Mononuclear cell (primary cell): Measurements from ENCODE around the gene TBCA.

GRCh38 chr5:76372650-76373058 is 30.4 kb upstream of the IQGAP2 start:
- RRBS, result 48% methylated on average over 3 of the region's 7 CpGs

DNA sequence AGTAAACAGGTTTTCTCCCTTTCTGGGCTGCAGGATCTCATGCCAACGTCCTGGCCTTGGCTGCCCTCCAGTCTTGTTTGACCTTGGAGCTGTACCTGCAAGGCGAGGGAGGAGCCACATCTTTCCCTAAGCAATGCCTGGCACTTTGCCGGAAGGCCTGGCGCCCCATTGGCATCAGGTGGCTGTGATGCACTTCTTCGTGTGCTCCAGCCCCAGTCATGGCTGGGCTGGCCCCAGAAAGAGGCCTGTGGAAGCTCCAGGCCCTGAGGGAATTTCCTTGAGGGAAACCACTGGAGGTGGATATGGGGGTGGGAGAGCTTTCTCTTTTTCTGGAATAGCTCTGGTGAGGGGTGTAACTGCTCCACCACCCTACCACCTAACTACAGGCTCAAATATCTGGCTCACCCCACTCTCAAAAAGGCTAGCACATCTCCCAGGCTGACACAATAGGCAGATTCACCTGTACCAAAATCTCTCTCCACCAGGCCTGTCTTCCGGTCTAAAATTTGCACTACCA is 16.6 kb upstream of the IQGAP2 start:
- RRBS, result no CpG with 5 or more reads among the region's 6 CpGs

DNA sequence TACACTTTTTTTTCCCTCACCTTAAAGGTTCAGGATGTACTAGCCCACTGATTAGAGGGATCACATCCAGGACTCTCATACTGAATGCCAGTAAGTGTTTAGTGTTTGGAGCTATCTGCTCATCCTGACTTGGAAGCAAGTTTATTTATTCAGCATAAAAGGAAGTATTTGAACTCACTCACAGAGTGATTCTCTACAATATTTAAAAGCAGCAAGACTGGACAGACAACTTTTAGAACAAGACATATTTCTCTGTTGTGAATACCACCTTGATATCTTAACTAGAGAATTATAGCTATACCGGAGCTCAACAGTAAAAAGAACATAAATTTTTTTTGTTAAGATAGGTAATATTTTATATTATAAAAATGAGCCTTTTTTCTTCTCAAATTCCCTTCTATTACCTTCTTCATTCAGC is 14.8 kb upstream of the IQGAP2 start:
- RRBS, result no CpG with 5 or more reads among the region's 1 CpG

DNA sequence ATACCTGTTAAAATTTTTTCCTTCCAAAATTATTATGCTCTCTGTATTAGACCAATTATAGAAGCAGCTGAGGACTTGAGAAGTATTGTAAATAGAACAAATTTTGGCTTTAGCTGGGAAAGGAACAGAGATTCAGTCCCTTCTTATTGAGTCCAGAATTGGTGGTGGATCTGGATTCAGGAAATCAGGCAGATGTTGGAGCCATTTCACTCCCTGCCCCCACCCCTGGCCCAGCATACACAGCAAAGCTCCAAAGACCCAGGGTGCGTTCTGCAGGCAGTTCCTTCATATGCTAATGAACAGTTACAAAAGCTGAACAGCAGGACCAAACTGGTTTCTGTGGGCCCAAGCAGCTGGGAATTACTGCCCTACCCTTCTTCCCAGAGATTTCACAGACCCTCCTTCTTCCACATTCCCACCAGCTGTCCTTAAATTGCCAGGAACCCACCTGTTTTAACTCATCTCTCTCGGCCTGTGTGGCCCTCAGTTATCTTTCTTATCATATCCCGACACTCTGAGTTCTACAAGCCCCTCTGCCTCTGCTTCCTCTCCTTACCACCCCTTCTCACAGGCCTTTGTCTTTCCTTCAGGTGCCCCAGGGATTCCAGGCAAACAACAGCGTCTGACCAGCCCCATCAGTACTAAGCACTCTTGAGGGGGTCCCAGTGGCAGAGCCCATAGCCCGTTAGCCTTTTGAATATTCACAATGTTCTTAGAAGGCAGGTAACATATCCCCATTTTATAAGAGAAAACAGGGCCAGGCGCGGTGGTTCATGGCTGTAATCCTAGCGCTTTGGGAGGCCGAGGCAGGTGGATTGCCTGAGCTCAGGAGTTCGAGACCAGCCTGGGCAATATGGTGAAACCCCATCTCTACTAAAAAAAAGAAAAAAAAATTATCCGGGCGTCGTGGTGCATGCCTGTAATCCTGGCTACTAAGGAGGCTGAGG is 10.6 kb upstream of the F2RL1 start:
- RRBS, result no CpG with 5 or more reads among the region's 13 CpGs

DNA sequence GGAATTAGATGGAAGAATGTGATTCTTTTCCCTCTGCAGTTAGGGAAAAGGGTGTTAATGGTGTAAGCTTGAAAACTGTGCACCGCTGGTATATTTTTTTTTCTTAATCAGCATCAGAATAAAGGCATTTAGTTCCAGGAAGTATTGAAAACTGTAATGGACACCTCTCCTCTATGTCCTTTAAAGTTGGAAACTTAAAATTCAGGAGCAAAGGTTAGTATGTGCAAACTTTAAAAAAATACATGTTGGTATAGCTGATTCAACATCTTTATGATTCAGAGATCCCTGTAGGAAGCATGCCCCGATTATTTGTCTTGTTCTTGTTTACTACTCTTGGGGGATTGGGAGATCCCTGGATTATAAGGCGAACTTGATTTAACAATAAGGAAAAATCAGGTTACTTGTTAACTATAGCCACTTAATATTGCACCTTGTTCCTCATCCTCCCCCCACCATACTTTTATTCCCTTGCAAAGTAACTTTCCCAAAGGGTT is 1.6 kb downstream of the F2RL1 start:
- RRBS, result no CpG with 5 or more reads among the region's 3 CpGs

GRCh38 chr5:76877615-76877956 is 27.8 kb downstream of the S100Z start:
- RRBS, result no CpG with 5 or more reads among the region's 3 CpGs

DNA sequence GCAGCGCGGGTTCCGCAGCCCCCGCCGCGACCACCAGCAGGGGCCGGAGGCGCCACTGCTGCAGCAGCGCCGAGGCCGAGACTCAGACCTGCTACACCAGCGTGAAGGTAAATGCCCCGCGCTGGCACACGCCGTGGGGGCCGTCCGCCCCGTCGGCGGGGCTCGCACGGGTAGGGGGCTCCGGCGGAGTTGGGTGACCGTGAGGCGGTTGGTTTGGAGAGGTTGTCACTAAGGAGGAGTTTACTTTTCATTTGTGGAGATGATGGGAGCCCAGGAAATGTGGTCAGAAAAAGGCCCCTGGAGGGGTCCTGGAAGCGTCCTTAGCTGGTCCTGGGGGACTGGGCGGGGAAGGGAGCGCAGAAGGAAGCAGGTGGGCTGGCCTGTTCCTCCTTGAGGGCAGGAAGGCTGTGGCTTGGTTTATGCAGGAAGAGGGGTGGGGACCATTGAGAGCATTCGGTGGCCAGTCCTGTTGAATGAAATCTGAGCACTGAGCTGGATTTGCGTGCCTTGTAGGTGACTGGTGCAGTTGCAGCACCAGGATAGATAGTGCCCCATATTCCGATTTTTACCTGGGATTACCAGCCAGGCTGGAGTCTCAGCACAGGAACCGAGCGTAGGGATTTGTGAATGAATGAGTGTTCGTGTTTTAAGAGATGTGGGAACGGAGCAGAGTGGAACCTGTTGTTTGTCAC is 824 bp downstream of the PDE8B start:
- RRBS, result no CpG with 5 or more reads among the region's 37 CpGs

- RRBS, result no CpG with 5 or more reads among the region's 3 CpGs
Measured at GRCh38 chr5:77376978-77377271, 115.2 kb downstream of the WDR41 start.

- RRBS, result under 1% methylated on average over 26 of the region's 58 CpGs
Measured at GRCh38 chr5:77775045-77776178, 727 bp downstream of the TBCA start.

- RRBS, result 1% methylated on average over 9 of the region's 52 CpGs
Measured at GRCh38 chr5:77776179-77776801, at the start of gene TBCA. Gene TBCA (minus strand): TSS chr5:77776339.

DNA sequence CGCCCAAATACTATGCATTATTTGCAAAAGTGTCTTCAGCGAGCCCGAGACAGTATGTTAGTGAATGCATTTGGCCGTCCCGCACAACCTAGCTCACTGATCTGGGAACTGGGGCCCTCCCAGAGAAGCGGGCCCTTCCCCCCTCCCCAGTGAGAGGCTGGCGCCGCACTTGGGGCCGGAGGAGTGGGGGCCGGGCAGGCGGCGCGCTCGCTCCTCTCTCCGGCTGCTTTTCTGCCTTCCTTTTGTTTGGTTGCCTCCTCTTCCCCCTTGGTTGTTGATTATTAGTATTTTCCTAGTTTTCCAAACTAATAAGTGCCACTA is 67.9 kb upstream of the TBCA start:
- RRBS, result no CpG with 5 or more reads among the region's 15 CpGs

DNA sequence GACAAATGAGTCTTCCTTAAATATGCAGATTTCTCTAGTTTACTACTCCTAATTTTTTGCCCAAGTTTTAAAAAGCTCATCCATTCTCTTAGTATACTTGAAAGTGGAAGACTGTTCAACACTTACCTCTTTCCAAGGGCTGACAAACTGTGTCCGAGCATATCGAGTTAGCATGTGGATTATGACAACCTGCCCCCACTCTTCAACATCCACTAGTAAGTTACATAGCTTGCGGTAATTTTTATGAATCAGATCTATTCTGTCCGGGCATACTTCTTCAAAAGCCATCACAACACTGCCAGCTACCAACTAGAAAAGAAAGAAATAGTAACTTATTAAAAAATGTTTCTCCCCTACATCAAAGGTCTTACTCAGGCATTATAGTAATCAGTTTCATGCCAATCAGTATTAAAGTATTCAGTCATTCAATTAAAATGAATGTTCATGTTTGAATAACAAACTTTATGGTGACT is 78.5 kb downstream of the AP3B1 start:
- RRBS, result no CpG with 5 or more reads among the region's 4 CpGs

DNA sequence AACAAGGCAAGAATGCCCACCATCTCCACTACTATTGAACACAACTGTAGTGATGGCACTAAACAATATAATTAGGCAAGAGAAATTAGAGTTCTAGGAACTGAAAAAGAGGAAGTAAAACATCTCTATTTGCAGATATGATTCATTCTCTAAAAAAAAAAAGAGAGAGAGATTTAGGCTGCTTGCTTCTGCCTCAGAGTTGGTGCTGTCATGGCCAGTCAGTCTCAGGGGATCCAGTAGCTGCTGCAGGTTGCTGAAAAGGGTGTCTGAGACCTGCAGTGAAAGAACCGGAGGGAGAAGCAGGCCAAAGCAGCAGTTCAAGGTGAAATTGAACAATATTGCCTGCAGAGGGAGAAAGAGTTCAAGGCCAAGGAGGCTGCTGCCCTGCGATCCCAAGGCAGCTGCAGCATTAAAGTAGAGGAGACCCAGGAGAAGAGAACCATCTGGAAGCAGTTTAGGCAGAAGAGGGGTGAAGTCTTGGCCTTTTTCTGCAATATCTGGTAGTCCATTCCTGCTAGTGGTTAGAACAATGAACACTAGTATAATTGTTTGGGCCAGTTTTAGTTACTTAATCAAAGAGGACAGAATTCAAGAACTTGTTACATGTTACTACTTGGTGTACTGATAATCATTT is 72.4 kb downstream of the AP3B1 start:
- RRBS, result no CpG with 5 or more reads among the region's 2 CpGs

GRCh38 chr5:78293684-78294106 is 803 bp downstream of the AP3B1 start:
- RRBS, result 3% methylated on average over 3 of the region's 6 CpGs

GRCh38 chr5:78345598-78346105 is 14.8 kb upstream of the SCAMP1 start:
- RRBS, result no CpG with 5 or more reads among the region's 4 CpGs

DNA sequence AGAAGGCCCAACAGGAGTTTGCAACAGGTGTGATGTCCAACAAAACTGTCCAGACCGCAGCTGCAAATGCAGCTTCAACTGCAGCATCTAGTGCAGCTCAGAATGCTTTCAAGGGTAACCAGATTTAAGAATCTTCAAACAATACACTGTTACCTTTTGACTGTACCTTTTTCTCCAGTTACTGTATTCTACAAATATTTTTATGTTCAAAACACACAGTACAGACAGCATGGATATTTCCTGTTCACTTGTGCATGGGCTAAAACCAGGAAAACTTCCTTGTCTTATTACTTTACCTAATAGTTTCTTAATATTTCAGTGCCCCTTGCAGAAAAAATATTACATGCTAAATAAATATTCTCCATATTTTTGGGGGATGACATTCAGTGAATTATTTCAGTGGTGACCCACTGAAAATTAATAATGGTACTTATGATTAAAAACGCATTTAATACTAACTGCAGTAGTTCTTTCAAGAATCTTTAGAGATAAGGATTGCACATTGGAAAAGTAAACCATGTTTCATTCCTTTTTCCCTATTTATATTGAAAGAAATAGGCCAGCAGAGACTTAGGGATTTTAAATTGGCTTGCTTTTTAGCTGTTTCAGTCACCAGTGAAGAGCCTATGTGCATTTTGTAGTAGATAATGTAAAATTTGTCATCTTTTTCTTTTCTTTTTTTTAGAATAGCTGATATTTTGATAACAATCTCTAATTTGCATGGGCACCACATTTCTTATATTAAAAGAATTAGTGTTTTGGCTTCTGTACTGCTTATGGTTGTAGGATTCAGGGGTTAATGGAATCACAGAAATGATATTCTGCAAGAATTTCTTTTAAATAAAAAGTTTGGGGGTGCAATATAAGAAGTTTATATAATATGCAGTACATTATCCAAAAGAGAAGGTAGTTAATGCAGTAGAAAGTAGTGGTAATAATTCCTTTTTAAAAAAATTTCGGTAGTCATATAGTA is 115.4 kb downstream of the SCAMP1 start:
- RRBS, result no CpG with 5 or more reads among the region's 3 CpGs

DNA sequence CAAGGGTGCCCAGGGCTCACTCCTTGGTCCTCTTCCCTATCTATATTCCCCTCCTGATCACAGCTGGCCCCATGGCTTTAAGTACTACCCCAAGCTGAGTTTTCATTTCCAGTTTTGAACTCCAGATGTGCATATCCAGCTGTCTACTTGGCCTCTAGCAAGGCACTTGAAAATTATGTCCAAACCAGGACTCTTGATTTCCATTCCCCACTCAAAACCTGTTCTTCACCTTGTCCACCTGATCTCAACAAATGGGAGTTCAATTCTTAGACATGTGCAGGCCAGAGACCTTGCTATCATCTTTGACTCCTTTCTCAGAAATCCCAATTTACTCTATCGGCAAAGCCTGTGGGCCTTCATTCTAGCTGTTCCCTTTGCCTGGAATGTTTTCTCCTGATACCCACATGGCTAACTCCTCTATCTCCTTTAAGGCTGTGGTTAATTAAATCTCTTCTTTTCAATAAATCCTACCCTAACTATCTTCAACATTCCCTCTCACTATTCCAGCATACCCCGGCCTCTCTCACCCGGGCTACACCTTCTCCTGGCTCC is 136.5 kb downstream of the SCAMP1 start:
- RRBS, result no CpG with 5 or more reads among the region's 3 CpGs

DNA sequence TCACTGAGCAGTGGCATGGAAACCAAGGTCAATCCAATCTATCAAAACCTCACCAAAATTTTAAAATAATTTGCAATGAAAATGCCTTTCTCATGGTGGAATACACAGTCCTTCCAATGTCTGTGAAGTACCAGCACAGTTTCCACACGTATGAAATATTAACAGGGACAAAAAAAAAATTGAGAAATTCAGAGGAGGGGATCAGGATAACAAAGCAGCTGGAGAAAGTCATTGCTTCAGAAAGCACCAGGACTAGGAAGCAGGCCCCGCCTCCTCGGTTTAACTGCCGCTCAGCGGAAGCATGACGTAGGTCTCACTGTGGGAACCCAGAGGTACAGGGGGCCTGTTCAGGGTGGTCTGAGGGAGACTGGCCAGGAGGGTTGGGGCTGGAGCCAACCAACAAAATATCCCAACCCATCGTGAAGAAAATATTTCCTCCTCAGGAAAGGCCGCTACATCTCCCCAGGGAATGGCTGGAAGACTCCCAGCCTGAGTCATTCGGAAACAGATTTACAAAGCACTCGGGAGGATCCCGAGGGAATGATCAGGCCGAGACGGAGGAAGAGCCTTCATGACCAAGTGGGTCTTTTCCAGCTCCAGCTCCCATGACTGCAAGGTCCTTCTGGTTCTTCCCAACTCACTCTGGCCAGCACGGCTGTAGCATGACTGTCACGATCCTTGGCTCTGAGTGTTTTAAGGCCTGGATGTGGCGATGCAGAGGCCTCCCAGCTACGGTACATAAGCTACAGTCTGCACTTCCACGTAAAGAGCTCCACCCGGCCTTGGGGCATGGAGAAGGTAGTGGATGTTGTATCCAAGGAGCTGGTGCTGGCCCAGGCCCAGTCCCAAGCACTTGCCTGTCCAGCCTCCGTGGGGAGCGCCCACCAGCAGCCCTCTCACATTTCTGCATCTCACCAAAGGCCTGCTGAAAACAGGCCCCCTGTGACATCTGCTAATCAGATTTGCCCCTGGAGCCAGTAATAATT is 100.8 kb downstream of the LHFPL2 start:
- RRBS, result no CpG with 5 or more reads among the region's 21 CpGs

- RRBS, result no CpG with 5 or more reads among the region's 3 CpGs
Measured at GRCh38 chr5:78557510-78557723, 91.2 kb downstream of the LHFPL2 start.